H4 (cell line): ENCODE results near the genes PBXIP1, ADAM15, EFNA4, HCN3 and PKLR.

DNA sequence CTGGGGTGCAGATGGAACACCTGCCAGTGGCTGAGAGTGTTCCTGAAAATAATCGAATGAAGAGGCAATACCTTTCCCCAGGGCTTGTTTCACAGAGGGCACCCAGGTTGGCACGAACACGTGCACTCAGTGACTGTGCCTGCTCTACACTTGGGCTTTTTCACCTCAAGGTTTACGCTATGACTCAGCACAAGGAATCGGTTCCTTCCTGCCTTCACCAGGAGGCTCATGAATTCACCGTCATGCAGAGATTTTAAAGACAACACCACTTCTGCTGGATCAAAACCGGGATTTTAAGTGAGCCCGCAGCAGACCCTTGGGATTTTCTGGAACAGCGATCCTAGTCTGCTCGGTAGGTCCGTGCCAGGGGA lies 118.5 kb upstream of the ADAR start:
- RAMPAGE, long total RNA, result no peak

DNA sequence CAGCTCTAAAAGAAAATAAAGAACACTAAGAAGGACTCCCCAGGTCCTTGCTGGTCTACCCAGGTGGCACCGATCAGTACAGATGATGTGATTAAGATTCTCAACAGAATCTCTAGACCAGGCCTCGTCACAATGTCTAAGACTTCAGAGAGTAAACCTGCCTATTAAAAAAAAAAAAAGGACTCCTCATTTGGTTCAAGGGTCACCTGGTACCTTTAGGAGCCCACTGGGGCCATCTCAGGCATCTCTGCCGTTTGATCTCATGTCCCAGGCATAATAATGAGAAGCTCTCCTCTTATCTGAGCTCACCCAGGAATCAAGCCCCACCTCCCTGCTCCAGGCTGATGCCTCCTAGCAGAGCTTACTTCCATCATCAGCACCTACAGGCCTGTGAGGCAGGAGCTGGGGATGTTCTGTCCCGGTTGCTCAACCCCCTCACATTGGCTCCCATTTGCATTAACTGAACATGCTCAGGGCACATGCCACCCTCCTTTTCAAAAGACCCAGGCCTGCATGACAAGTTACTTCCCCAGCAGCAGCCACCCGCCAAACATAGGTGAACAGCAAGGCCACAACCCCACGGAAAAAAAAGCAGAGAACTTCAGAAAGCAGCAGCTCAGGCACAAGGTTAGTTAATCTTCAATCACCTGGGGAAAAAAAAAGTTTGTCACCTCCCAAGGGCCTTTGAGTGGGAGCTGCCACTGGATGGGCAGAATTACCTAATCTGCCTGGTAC lies 4.7 kb downstream of the KCNN3 start:
- RAMPAGE, long total RNA, result no peak

DNA sequence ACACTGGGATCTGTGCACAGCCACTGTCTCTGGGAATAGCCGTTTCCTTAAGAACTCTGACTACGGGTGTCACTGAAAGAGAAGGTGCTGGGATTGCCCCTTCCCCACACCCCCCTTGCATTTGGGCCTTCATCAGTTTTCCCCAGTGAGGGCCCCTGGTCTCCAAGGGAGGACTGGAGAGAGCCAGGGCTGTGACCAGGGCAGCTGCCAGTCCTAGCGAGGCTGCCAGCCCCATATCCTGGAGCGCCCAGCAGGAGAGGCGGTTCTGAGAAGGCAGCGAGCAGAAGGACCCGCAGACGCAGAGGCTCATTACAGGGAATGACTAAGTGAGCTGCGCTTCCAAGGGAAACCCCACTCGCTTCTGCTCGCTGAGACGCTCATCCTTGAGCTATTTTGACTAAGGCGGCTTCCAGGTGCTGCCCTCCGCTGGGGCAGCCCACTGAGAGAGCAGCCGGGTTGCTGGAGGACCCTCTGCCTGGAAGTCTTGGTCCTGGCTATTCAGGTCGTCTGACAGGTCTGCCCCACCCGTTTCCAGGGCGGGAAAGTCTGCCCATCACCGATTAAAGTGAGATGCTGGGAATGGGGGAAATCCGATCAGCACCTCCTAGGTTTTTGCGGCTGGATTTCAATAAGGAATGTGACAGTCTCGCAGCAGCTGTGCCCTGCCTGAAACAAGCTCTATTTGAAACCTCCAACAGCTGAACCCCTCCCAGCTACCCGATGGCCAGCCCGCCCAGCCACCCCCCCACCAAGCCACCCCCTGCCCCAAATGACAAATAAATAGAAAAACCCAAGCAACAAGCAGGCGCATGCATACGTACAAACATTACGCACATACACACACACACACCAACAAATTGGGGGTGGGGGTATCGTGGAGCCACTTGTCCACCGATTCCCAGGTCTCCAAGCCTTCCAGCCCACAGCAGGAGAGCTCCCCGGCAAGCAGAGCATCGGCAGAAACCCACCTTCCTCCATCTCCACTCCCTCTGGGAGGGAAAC lies 2.8 kb downstream of the KCNN3 start:
- RAMPAGE, long total RNA, result no peak

- RAMPAGE, long total RNA, result no peak
These were observed 892 bp upstream of the PMVK start for GRCh38 chr1:154937132-154938089.

DNA sequence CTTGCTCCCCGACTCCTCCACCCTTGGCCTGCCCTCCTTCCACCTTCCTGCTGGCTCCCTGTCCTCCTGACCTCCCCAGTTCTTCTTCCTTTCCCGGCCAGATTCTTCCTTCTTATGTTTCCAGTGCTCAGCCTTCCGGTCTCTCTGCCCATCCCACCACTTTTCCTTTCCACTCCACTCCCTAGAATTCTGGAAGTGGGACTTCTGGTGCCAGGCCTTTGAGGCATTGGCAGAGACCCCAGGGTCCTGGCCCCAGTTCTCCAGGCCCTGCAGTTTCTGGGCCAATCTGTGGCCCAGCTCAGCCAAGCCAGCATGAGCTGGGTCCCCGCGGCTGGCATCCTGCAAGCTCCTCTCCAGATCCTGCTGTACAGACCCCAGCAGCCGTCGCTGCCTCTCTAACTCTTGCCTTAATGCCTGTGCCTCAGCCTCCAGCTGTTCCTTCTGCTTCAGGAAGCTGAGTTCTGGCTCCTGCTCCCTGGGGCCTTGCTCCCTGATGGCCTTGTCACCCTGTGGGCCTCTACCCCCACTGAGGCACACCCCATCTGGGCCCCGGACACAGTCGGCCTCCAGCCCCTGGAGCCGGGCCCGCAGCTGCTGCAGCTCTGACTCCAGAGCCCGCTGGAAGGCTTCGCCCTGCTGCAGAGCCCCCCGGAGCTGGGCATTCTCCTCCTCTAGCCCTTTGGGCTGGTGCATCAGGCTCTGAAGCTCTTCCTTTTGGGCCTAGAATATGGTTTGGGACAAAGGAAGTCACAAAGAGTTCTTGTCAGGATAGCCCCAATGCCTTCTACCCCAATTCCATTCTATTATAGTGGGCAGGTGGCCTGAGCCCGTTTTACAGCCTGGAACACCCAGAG lies 9.6 kb downstream of the PBXIP1 start:
- RAMPAGE, long total RNA, result no peak

DNA sequence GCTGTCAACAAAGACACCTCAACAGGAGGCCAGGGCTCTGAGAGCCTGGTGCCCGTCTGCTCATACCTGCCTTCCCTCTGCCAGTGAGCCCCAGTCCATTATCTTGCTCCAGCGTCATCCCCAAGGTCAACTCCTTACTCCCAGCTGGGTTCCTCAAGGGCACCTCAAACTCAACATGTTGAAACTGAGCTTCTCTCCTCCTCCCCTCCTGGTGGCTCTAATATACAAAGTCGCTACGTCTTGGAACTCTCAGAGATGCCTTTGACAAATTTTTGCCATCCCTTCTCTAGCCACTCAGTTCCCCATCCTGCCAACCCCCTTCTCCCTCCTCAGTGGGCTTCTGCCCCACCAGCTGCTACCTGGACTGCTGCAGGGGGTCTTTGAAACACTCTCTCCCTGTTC lies 3.2 kb downstream of the PBXIP1 start:
- RAMPAGE, long total RNA, result no peak

DNA sequence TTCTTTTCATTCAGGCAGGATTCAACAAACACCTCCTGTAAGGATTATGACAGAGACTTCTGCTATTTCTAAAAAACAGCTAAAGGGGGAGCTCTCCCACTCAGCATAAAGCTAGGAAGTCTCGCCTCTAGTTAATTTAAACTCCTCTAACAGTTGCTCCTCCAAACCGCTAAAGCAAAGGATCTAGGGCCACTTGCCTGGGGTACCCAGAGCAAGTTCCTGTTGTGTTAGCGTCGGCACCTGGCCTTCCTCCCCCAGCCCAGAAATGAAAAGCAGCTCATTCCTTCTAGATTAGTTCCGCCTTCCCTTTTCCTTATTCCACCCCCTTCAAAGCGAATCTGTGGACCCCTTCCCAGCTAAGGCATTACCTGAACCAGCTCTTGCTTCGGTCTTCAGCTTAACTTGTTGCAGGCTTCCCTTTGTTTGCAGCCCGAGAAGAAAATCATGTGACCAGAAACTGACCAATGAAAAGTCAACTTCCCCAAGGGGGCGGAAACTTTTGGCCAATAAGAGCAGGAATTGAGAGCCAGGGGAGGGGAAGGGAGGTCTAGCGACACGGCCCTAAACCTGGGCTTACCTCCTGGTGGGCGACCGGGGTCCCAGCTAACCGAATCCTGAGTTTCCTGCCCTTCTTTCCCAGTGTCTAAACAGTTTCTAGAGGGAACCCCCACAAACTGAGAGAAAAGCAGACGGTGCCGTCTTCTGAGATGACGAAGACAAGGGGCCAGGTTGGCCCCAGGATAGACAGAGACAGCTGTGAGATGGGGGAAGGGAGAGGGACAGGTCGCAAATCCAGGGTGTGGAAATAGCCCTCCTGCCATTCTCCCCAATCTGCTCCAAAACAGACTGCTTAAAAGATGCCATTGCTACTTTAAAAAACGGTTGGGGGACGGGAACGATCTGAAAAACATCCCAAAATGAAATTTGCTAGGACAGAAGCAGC lies at the start of gene PBXIP1:
PBXIP1 (minus strand) TSS at position 399 of the 943 bp plus-strand sequence.
- RAMPAGE, long total RNA, result start-site peak on the minus strand centred at position 416 of the sequence, 58 bp wide, 36 reads

GRCh38 chr1:154968385-154969178 lies 2.0 kb downstream of the SHC1 start:
- RAMPAGE, long total RNA, result no peak

- RAMPAGE, long total RNA, result no peak
These were observed 1.2 kb downstream of the SHC1 start for GRCh38 chr1:154969243-154969792.

GRCh38 chr1:154971340-154971754 lies 800 bp upstream of the SHC1 start:
- RAMPAGE, long total RNA, result no peak

- RAMPAGE, long total RNA, result no peak
These were observed 455 bp upstream of the ZBTB7B start for GRCh38 chr1:155001993-155002701.

DNA sequence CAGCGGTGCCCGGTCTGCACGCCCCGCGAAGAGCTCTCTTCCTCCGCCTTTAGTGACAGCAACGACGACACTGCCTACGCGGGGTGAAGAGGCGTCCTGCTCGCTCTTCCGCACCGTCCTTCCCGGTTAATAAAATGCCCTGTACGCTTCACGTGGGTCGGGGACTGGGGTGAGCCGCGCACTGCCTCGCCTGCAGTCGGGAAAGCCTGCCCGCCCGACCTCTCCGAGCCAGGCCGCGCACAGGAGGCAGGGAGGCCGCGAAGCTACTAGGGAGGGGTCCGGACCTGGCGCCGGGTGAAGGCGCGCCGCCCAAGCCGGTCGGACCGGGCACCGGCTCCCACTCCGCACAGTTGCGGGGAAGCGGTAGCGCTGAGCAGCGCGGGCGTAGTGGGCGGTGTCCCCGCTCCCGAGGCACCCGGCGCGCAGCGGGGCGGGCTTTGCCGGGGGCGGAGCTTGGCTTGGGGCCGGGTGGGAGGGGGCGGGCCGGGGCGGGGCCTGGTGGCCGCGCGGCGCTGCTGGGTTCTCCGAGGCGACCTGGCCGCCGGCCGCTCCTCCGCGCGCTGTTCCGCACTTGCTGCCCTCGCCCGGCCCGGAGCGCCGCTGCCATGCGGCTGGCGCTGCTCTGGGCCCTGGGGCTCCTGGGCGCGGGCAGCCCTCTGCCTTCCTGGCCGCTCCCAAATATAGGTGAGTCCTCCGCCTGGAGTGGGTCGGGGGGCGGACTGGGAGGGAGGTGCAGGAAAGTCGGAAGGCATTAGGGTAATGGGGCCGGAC lies at the start of gene ADAM15:
ADAM15 (plus strand) TSS at position 535 of the 771 bp plus-strand sequence.
- RAMPAGE, long total RNA, result no peak

- RAMPAGE, long total RNA, result no peak
These were observed at the start of gene EFNA4 for GRCh38 chr1:155063418-155064777. EFNA4 (plus strand) TSS chr1:155063740.

- RAMPAGE, long total RNA, result no peak
These were observed 3.8 kb downstream of the EFNA3 start for GRCh38 chr1:155082358-155082939.

- RAMPAGE, long total RNA, result no peak
These were observed 370 bp upstream of the EFNA1 start for GRCh38 chr1:155127175-155127836.

GRCh38 chr1:155187404-155187845 lies 13.8 kb downstream of the TRIM46 start:
- RAMPAGE, long total RNA, result no peak

DNA sequence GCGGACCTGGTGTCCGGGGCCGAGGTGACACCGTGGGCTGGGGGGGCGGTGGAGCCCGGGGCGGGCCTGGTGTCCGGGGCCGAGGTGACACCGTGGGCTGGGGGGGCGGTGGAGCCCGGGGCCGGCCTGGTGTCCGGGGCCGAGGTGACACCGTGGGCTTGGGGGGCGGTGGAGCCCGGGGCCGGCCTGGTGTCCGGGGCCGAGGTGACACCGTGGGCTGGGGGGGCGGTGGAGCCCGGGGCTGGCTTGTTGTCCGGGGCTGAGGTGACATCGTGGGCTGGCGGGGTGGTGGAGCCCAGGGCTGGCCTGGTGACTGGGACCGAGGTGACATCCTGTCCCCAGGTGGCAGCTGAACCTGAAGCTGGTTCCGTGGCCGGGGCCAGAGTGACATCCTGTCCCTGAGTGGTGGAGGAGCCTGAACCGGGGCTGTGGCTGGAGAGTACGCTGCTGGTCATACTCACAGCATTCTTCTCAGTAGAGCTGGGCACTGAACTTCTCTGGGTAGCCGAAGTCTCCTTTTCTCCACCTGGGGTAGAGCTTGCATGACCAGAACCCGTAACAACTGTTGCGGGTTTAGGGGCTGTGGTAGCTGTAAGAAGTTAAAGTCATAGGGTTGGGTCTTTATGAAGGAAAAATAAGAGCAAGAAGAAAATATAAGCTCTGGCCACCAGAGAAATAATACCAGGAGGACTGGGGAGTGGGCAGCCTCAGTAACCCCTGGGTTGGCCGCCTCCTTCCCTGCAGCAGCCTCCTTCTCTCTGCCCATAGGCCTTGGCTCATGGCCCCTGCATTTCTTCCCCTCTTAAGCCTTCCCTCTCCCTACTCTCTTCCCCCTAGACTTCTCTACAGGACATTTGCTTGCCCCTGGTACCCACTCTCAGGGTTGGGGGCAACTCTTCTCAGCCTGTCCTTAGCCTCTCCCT lies 15.7 kb downstream of the THBS3 start:
- RAMPAGE, long total RNA, result no peak

DNA sequence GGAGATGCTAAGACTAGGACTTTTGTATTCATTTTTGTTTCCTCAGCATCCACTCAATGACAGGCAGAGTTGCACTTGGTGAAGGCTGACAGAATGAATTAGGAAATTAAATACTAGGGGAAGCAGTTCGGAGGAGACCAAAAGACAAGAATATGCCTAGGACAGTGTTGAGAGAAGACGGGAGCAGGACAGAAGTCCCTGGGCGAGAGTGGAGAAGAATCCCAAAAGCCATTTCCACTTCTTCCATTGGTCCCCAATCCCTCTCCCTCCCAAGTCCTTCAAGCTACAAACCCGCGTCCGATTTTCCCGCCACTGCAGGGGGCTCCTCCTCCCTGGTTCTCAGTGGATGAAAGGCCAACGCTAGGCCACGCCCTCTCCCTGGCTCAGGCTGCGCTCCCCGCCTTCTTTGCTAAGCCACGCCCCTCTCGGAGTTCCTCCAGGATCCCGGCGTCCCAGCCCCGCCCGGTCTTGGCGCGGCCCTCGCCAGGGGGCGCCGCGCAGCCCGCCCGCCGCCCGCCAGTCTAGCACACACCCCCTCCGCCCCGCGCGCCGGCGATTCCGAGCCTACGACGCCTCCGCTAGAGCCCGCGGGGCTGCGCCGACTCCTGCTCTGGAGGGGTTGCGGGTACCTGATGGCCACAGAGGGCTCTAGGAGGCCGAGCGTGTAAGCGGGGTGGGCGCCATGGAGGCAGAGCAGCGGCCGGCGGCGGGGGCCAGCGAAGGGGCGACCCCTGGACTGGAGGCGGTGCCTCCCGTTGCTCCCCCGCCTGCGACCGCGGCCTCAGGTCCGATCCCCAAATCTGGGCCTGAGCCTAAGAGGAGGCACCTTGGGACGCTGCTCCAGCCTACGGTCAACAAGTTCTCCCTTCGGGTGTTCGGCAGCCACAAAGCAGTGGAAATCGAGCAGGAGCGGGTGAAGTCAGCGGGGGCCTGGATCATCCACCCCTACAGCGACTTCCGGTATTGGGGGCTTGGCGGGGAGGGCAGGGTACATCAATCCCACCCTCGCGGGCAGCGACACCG lies at the start of gene HCN3:
HCN3 (plus strand) TSS at position 555 of the 1,023 bp plus-strand sequence.
- RAMPAGE, long total RNA, result no peak

GRCh38 chr1:155301262-155301722 lies at the start of gene PKLR:
PKLR (minus strand) TSS chr1:155301438.
- RAMPAGE, long total RNA, result no peak

DNA sequence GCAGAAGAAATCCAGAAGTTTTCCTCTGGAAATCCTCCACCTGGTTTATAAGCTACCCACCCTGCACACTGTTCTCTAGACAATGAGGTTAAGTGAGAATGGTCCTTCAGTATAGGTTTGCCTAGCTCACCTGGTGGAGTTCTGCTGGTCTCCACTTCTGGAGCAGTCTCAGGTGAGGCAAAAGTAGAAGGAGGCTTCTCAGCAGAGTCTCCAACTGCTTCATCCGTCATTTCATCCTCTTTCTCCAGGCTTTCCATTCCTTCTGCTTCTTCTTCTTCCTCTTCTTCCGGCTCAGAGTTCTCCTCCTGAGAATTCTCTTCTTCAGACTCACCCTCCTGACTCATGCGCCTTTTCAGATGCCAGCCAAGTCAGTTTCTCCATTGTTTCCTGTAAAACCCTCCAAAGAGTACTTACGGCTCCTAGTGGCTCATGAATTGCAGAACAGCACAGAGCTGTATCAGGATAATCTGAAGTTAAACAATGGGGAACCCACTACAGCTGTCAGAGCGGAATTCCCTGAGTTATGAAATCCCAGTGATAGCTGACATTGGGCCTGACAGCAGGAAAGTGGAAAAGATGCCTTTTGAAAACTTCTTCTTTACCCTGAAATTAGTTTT lies 38.4 kb downstream of the MSTO1 start:
- RAMPAGE, long total RNA, result no peak